Temporal lobe (tissue), 2 donors: ENCODE measurements around the gene DNMT3A.

DNA sequence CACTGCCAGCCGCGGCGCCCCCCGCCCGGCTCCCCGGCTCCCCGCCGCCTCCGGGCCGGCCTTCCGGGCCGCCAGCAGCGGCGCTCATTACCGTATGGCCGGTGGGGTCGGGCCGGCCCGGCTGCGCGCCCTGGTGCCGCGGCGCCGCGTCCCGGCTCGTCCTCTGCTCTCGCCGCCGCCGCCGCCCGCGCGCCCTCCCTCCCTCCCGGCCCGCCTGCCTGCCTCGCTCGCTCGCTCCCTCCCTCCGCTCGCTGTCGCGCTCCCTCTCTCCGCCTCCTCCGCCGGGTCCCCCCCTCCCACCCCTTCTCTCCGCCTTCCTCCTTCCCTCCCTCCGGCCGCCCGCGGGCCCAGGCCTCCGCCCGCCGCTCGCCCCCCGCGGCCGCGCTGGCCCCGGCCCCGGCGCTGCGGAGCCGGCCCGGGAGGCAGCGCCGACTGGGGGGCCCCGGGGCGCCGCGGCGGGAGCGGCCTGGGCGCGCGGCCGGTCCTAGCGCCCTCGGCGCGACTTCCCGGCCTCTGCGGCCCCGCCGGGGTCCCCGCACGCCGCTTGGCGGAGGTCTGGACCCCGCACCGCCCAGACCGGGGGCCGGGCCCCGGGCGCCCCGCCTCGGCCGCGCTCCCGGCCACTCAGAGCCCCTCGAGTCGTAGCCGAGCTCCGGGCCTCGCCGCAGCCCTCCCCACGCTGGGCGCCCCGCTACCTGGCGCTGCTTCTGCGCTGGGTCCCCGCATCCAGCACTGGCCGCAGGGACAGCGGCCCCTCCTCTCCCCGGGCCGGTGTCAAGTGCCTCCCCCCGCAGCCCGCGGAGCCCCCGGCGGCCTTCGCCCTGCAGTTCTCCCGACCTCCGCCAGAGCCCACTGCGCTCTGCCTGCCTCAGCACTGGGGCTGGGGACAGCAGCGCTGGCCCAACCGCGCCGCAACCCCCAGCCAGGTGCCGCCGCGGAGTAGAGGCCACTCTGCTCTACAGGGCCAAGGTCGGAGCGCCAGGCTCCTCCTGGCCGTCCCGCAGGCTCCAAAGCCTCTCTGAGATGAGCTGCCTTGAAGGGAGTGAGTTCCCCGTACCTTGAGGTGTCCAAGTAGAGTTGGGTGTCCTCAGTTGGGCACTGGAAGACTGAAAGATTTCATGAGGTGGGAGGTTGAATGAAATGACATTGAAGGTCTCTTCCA lies at the start of gene DNMT3A:
Gene DNMT3A, minus strand, starts transcription at position 191 of the 1,162 bp plus-strand sequence.
- RAMPAGE, long total RNA: no peak

DNA sequence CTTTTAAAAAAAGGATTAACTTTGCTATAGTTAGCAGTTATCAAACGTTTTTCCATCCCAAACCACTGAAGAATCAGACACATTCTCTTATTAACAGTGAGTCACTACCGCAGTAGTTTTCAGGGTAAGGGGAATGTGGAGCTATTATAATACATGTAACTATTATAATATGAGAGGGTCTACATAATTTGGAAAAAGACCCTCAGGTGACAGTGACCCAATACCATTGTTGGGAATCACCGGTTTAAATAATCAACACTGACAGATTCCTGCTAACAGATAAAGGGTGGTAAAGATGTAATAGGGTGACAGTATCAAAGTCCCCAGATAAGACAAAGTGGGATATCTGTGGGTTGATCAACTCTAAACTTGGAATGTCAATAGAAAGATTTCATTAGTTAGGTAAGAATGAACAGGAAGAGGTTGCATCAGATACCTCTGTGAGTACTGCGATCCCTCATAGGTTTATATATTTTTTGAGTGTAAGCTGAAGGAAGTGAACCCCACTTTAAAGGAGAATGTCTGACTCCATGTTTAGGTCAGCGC lies 113.0 kb upstream of the DNMT3A start:
- RAMPAGE, long total RNA: no peak

GRCh38 chr2:25522075-25522685 lies 151.2 kb downstream of the DTNB start:
- RAMPAGE, long total RNA: no peak

- RAMPAGE, long total RNA: no peak
Observed at GRCh38 chr2:25571361-25571904, 101.9 kb downstream of the DTNB start.

DNA sequence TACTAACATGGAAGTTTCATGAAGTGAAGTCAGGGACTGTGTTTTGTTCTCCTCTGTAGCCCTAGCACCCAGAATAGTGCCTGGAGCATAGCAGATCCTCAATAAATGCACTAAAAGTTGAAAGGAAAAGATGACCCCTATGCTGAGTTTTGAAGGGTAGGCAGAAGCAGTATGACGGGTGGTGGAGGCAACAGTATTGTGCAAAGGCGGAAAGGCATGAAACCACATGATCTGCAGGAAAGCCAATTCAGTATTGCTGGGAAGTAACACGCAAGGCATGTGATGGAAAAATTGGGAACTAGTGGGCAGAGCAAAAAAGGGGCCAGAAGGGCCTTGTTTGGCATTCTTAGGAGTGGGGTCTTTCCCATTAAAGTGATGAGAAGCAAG lies 23.1 kb downstream of the DTNB start:
- RAMPAGE, long total RNA: no peak

GRCh38 chr2:25877283-25877987 lies 852 bp downstream of the ASXL2 start:
- RAMPAGE, long total RNA: no peak

DNA sequence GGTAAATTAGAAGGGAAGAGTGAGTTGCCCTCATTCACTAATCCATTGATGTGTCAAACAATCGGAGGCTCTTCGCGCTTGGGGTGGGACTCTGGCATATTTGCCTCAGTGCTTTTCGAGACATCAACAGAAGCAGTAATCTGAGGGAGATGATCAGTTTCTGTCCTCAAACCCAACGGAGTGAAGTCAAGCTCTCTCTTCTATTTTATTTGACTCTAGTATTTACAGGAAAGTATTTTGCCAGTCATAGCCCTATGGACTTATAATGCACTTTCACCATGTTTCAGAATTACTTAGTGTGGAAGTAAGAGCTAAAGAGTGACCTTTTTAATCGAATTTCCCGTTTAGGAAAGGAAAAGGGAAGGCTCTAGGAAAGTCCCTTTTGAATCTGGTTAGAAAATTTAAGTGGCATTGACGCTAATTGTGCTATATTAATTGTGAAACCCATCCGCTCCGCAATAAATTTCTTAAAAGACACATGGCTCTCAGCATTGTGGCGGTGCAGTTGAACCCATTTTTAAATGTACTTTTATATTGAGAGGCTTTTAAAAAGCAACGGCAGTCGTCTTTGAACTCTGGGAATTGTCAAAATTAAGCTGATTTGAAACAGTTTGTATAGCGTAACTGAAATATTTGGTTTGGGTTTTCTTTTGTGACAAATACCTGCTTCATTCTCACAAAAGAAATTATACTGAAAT lies 1.5 kb downstream of the RAB10 start:
- RAMPAGE, long total RNA: no peak

DNA sequence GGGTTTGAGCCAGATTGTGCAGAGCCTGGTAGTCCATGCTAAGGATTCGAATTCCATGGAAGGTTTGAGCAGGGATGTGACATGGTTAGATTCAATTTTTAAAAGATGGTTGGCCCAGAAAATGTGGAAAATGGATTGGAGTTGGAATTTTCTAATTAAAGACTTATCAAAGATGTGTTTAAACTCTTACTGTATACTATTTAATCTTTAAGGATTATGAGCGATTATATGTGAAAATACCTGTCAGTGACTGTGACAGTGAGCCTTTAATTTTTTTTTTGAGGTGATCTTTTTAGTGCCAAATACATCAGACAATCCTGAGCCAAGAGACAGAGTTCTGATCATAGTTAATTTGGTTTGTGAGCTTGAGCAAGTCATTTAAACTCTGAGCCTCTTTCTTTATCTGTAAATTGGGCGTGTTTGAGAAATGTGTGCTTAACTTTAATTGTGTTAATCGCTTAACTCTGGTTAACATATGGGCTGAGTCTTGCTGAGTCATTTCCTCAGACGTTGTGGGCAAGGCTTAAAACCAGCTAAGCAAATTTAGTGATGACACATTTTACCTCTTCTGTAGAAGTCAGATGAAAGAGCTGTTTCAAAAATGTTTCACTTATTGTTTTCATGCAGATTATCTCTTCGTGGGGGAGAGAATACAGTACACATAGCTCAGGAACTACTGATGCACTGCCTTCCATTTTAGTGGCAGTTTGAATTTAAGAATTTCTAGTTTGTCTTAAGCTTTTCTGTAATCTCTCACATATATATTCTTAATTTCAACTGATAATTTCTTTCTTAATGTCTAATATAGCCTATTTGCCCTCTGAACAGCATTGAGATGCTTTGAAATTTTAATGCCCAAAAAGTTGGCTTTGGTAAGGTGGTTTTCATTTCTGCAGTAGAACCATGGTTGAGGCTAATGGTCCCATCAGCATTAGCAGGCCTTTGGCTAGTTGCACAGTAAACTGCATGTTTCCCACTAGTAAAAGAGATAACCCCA lies 34.7 kb downstream of the RAB10 start:
- RAMPAGE, long total RNA: no peak

DNA sequence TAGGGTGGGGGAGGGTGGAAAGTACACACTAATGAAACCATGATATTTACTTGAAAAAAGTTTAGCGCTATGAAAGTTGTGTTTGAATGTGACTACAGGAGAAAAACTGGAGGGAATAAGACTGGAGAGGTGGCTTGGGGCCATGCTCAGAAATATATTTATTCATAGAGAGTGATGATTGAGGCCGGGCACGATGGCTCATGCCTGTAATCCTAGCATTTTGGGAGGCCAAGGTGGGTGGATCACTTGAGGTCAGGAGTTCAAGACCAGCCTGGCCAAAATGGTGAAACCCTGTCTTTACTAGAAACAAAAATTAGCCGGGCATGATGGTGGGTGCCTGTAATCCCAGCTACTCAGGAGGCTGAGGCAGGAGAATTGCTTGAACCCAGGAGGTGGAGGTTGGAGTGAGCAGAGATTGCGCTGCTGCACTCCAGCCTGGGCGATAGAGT lies 55.1 kb downstream of the RAB10 start:
- RAMPAGE, long total RNA: no peak

DNA sequence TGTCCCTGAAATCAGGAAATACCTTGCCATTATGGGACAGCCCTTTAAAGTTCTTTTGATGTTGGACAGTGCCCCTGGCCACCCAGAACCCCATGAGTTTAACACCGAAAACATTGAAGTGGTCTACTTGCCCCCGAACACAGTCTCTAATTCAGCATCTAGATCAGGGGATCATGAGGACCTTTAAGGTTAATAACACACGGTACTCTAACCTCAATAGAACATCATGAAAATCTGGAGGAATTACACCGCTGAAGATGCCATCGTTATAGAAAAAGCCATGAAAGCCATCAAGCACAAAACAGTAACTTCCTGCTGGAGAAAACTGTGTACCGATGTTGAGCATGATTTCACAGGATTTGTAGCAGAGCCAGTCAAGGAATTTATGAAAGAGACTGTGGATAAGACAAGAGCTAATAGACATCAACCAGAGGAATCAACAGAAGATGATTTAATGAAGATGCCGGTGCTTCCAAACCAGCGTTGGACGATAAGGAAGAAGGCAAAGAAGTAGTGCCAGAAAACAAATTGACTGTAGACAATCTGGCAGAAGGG lies 49.6 kb upstream of the GAREM2 start:
- RAMPAGE, long total RNA: no peak

- RAMPAGE, long total RNA: no peak
Observed at GRCh38 chr2:26134903-26136248, 37.5 kb upstream of the GAREM2 start.

- RAMPAGE, long total RNA: no peak
Observed at GRCh38 chr2:26273871-26274770, 29.4 kb downstream of the HADHB start.

GRCh38 chr2:26298835-26299365 lies 47.0 kb upstream of the SELENOI start:
- RAMPAGE, long total RNA: no peak

- RAMPAGE, long total RNA: no peak
Observed at GRCh38 chr2:26438560-26438980, 36.9 kb downstream of the DRC1 start.

DNA sequence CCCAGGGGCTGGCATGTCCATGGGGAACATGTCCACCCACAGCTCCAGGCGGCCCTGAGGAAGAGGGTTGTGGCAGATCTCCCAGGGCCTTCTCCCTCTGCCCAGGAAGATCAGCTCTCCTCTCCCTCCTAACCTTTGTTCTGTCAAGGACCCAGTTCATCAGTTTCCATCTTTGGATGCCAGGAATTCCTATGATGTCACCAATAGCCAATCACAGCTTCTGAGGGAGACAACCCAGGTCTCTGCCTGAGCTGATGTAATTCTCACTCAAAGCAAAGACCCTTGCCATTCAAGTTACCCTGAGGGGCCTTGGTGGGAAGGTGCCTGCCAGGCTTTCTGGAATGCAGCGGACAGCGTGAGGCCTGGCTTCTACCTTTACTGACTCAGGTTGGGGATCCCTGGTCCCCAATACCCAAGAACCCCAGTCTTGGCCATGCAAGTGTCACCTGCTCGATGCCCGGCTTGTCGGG lies 61.8 kb downstream of the DRC1 start:
- RAMPAGE, long total RNA: no peak

DNA sequence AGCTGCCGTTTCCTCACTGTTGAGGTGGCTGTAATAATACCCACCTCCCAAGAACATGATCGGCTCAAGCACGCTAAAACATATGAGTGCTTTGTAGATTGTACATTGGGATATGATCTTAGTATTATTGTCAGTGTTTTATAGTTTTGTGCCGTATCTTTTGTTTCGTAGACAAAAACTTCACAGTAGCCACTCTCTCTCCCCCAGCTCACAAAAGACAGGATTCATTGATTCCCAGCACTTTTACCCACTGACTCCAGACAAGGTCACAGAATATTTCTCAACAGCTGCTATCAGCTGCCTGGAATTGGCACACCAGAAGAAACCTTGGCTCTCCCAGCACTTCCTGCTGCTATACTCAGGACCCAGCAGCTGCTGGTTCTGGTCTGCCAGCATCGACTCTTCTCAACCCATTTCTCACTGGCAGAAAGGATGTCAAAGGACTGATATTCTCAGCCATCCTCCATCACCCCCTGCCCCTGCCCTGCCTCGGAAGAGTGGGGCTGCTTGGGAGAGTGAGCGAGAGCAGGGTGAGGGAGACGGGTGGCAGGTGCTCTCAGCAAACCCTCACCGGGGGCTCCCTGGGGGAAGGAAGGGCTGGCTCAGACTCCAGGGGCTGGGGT lies 74.6 kb downstream of the OTOF start:
- RAMPAGE, long total RNA: no peak

DNA sequence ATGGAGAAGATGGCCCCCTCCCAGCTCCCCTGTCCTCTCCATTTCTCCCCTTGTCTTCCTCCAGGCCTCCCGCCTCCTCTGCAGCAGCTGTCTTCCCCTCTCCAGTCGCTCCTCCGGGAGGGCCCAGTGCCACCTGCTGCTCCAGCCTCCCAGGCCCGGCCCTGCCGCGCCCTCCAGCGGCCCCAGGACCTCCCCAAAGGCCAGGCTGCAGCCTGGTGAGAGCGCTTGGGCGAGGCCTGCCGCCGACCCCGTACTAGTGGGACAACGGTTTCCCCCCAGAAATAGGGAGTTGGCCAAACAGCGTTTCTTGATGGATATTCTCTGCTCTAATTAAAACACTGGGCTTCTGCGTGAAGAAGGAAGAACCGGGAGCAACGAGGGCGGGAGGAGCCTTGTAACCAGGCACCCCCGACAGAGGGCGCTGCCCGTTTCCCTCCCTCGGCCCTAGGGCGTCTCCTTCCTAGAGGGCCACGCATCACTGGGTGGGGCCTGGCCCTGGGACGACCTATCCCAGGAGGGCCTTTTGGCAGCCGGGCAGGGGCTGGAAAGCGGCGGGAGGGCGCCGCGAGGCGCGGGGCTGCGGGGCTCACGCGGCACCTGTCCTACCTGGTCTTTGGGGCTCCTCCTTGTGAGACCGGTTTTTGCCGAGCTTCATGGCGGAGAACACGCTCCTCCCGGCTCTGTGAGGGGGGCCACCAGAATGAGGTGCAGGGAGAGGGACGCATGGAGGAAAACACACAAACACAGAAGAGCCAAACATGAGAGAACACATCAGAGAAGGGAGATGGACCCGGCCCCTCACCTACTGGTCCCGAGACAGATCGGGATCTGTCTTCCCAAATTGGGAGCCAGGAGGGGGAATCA lies 55.2 kb downstream of the OTOF start:
- RAMPAGE, long total RNA: no peak

- RAMPAGE, long total RNA: no peak
Observed at GRCh38 chr2:26605212-26605750, 35.9 kb downstream of the CIB4 start.

- RAMPAGE, long total RNA: no peak
Observed at GRCh38 chr2:26721608-26722256, 29.2 kb downstream of the KCNK3 start.

DNA sequence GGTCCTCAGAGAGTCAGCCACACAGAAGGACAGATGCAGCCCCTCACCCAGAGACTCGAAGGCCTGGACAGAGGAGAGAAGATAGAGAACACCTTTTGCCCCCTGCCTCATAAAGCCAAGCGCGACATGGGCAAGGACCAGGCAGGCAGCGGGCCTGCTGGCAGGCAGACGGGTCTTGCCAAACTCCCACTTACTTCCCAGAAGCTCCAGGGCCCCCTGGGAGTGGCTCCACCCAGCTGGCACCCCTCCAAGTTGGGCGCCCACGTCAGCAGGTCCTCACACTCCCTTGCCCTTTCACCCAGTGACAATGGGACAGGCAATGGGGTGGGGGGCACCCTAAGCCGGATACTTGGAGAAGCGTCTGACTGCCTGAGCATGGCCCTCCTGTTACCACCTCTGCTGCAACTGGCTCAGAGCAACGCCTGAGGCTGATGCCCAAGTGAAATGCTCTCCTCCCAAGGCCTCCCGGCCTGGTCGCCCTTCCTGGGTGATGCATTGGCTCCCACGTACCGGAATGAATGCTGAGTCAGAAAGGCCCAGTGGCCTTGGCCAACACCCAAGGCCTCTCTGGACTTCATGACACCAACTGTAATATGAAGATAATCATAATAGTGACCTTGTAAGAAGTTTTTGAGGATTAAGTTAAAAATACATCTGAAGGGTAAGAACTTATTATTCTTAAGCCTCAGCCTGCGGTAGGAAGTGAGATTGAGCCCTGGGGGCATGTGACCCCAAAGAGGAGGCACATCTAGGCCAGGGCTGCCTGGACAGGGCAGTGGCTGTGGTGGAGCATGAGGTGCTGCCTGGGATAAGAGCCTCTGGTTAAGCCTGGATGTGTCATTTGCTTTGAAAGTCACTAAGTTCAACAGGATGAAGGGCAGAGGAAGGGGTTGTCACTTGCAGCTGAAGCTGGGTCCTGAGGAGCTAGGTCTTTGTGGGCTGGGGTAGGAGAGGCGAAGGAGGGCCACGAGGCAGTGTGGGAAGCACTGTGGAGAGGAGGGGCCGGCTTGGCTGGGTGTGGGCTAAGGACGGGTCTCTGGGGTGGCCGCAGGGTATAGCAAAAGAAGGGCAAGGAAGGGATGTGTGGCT lies 31.7 kb downstream of the KCNK3 start:
- RAMPAGE, long total RNA: no peak